BJ (cell line): ENCODE measurements around the gene CELA2A.

DNA sequence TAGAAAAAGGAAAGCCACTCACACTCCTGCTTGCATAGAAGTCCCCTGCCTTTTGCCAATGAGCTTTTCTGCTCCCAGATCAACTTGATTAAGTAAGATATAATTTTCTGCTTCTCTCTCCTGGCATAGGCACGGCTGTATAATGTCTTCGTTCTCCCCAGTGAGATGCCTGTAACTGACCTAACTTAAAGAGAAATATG lies 76.5 kb upstream of the KAZN start:
- CAGE, long polyA plus RNA: no peak
- RRBS: no CpG with 5 or more reads among the region's 2 CpGs

GRCh38 chr1:14673209-14673674 lies 74.8 kb downstream of the KAZN start:
- CAGE, long polyA plus RNA: no peak
- RRBS: no CpG with 5 or more reads among the region's 6 CpGs

DNA sequence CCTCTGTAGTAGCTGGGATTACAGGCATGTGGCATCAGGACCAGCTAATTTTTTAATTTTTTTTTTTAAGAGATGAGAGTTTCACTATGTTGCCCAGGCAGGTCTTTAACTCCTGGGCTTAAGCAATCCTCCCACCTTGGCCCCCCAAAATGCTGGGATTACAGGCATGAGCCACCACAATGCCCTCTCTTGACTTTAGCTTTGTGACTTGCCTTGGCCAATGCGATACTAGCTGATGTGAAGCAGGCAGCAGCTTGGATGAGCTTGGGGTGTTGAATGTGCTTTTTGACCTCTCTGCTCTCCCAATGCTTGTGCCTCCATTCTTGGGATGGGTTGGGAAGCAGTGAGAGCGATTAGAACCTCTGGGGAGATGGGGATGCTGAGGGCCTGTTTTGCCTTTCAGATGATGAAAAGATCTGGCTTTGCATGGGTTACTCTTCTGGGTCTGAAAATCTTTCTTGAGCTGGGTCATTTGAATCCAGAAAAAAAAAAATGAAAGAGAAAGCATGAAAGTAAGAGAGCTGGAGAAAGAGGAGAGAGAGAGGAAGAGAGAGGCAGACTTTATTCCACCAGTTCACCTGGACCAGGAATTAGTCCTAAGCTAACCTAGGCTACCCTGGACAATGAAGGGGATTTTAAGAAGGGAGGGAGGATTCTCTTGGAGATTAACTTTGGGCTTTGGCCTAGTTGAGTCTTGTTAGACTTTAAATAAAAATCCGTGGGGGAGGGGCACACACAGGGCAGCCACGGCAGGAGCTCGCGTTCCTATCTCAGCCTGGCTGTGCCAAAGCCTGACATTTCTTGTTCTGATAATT lies 160.1 kb downstream of the KAZN start:
- CAGE, long polyA plus RNA: no peak
- RRBS: no CpG with 5 or more reads among the region's 6 CpGs

GRCh38 chr1:15158561-15159253 lies 5.2 kb downstream of the TMEM51 start:
- CAGE, long polyA plus RNA: no peak
- RRBS: no CpG with 5 or more reads among the region's 14 CpGs

DNA sequence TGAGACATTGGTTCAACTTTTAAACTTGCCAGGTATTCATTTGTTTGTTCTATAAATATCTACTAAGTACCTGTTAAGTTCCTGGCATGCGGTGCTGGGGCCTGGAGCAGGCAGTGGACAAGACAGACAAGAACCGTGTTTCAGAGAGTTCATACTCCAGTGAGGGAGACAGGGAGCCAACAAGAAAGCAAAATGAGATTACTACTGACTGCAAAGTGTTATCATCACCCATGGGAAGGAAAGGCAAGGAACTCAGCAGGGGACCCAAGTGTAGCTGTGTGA lies 39.1 kb upstream of the FHAD1 start:
- CAGE, long polyA plus RNA: no peak
- RRBS: no CpG with 5 or more reads among the region's 2 CpGs

DNA sequence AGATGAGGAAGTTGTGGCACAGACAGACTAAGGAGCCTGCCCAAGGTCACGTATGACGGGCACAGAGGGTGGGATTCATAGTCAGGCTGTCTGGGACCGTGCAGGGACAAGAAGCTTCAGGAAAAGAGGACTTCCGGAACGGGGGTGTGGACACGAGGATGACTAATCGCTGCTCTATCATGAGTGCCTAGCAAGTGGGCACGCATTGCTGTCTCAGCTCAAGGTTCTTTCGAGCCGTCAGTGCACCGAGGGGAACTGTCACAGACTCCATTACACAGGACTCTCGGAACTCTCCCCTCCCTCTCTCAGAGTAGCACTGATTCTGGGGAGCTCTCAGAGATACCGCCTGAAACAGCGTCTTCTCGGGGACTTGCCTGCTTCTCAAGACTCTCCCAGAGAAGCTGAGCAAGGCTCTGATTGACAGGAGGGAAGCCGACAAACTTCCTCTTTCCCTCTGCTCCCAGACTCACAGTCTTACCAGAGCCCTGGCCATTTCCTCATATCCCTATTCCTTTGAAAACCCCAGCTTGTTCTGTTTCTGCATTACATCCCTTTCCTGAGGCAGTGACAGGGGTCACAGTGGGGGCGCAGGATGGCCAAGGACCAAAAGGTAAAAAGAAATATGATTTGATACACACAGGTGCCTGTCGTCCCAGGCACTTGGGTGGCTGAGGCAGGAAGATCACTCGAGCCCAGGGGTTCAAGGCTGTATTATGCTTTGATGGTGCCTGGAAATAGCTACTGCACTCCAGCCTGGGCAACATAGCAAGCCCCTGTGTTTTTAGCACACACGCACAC lies 14.4 kb downstream of the FHAD1 start:
- CAGE, long polyA plus RNA: no peak
- RRBS: no CpG with 5 or more reads among the region's 20 CpGs

- CAGE, long polyA plus RNA: no peak
- RRBS: no CpG with 5 or more reads among the region's 18 CpGs
These were observed 72.7 kb upstream of the EFHD2 start for GRCh38 chr1:15336792-15337602.

- CAGE, long polyA plus RNA: no peak
- RRBS: 33% methylated on average over 1 of the region's 18 CpGs
These were observed 71.9 kb upstream of the EFHD2 start for GRCh38 chr1:15337603-15338455.

DNA sequence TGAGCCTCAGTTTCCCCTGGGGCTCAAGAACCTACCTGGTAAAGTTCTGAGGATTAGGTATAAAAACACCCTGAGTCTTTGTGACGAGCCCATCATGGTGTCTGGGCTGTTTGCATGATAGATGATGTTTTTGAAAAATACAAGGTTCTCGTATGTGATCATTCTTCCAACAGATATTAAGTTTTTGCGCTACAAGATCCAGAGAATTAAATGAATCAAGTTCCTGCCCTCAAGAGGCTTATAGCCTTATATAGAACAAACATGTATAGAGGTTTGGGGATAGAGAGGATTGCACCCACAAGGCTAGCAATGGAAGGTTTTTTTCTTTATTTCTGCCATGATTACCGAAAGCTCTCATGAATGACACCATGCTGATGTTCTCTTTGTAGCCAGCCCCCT lies 5.3 kb downstream of the EFHD2 start:
- CAGE, long polyA plus RNA: no peak
- RRBS: no CpG with 5 or more reads among the region's 4 CpGs

DNA sequence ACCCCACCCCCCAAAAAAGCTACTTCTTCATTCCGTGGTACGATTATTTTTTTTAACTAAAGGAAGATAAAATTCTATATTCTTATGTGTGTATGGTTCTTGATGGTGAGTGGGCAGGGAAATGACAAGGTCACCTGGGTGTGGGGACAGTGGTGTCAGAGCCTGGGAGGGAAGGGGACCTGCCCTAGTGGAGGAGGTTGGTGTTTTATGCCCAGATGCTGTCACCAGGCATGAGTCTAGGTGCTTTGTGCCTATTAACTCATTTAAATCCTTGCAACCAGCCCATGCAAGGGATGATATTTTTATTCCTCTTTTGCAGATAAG lies 8.0 kb upstream of the CTRC start:
- CAGE, long polyA plus RNA: no peak
- RRBS: no CpG with 5 or more reads among the region's 2 CpGs

- CAGE, long polyA plus RNA: no peak
- RRBS: no CpG with 5 or more reads among the region's 6 CpGs
These were observed at the start of gene CELA2A for GRCh38 chr1:15456616-15456948. CELA2A (plus strand) TSS chr1:15456732.

- CAGE, long polyA plus RNA: no peak
- RRBS: 0% methylated on average over 2 of the region's 18 CpGs
These were observed 844 bp downstream of the DDI2 start for GRCh38 chr1:15617927-15618677.

- CAGE, long polyA plus RNA: no peak
- RRBS: no CpG with 5 or more reads among the region's 3 CpGs
These were observed 16.2 kb upstream of the RSC1A1 start for GRCh38 chr1:15643388-15643625.

DNA sequence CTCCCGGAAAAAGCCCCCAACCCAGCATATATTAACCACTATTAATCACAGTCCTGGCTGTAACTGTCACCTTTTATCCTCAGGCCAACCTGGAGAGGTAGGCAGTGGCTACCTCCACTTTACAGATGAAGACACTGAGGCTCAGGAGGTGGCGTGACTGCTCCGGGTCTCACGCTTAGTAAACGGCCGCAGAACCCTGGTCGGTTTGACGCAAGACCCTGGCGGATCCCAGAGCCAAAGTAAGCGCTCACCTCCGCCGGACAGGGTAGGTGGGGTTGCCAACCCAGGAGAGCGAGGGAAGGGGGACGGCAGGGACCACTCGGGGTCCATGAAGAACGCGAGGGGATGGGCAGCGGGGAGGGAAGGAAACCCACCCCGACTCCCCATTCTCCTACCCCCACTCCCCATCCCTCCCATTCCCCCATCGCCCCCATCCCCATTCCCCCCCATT lies 479 bp upstream of the FBLIM1 start:
- CAGE, long polyA plus RNA: no peak
- RRBS: 3% methylated on average over 8 of the region's 20 CpGs

- CAGE, long polyA plus RNA: no peak
- RRBS: no CpG with 5 or more reads among the region's 4 CpGs
These were observed 8.0 kb upstream of the UQCRHL start for GRCh38 chr1:15815409-15815950.

- CAGE, long polyA plus RNA: no peak
- RRBS: no CpG with 5 or more reads among the region's 71 CpGs
These were observed 11.9 kb upstream of the SPEN start for GRCh38 chr1:15835372-15836172.

GRCh38 chr1:15885632-15886644 lies 38.4 kb downstream of the SPEN start:
- CAGE, long polyA plus RNA: no peak
- RRBS: 2% methylated on average over 4 of the region's 16 CpGs

GRCh38 chr1:15919217-15919648 lies 56.7 kb downstream of the ZBTB17 start:
- CAGE, long polyA plus RNA: no peak
- RRBS: no CpG with 5 or more reads among the region's 8 CpGs

GRCh38 chr1:15921782-15922464 lies 54.0 kb downstream of the ZBTB17 start:
- CAGE, long polyA plus RNA: no peak
- RRBS: no CpG with 5 or more reads among the region's 3 CpGs

- CAGE, long polyA plus RNA: no peak
- RRBS: no CpG with 5 or more reads among the region's 11 CpGs
These were observed 16.9 kb downstream of the EPHA2 start for GRCh38 chr1:16138781-16139648.